ENCODE results near the genes H4C8 and H4C9.

GRCh38 chr6:26197377-26198099 lies 452 bp upstream of the H3C4 start:
- PRO-cap = bidirectional peak, plus-strand start at chr6:26197446, minus-strand start at chr6:26197286; bidirectional peak, plus-strand start at chr6:26197944, minus-strand start at chr6:26197961

- PRO-cap = bidirectional peak, plus-strand start at chr6:26198357, minus-strand start at chr6:26198241; bidirectional peak, plus-strand start at chr6:26198512, minus-strand start at chr6:26198430
Observed at GRCh38 chr6:26198100-26198700, 893 bp downstream of the H2AC7 start.

- PRO-cap = no peak
Observed at GRCh38 chr6:26249577-26250189, 752 bp downstream of the H3C7 start.

DNA sequence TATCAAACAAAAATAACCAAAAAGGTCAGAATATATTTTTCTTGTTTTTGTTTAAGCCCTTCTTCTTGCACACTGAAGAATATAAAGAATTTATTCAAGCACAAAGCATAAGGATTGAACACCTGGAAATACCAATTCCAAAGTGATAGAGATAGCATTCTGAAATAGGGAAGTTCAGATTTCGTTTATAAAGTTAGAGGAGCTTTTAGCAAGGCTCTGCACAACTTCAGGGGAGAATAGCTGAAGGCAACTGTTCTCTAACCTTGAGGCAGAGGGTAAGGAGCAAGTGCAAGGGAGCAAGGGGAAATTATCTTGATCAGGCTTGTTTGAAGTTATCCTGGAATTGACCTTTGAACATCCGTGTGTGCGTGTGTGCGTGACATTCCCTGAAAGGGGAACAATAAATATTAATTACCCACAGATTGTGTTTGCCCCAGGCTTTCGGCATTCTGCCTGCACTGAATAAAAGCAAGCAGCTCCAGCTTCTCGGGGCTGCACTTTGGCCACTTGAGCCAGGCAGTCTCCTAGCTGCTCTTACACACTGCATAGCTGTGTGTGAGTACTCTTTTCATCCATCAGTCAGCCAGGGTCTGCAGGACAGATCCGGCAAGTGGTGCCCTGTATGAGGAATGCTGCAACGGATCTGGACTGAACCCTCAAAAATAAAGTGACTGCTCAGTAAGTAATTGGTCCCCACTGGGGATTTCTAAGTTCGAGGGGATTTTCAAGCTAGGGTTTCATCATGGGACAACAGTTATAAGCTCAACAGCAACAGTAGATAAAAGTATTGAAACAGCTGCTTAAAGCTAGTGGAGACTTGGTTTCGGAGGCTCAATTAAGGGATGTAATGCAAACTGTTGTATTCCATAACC lies 5.8 kb downstream of the H2BC9 start:
- PRO-cap = no peak

DNA sequence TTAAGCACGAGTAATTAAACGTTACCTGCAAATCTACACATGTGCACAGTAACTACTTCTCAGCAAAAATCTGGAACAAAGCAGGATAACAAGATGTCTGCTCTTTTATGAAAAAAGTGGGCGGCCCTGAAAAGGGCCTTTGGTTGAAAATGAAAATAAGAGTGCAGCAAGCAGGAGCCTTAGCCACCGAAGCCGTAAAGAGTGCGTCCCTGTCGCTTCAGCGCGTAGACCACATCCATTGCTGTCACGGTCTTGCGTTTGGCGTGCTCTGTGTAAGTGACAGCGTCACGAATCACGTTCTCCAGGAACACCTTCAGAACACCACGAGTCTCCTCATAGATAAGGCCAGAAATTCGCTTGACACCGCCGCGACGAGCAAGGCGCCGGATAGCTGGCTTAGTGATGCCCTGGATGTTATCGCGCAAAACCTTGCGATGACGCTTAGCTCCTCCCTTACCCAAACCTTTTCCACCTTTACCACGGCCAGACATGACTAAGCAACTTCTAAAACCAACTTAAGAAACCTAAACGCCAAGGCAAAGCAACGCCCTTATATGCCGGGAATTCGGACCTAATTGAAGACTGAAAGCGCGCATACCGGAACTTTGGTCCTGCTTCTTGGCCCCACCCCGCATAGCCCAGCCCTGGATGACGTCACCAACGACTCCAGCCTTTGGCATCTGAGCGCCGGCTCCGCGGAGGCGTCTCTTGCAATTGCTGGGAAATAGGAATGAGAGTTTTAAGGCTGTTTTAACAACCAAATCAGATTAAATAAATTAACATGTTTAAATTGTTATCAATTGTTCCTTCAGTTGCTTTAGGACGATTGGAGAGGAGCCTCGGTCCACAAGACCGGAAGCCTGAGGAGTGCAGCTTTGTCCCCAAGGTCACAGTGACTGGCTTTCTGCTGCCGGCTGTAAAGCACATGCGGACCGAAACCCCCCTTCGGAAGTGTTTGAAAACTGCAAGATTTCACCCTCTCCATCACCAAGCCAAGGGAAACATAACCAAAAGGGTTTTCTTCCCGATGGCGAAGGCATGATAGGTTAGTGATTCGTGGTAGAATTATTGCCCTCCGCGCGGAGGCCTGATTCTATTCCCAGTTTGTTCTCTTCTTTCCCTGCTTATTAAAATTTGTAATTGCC lies at the start of gene H4C8:
H4C8 (minus strand) TSS at position 526 of the 1,145 bp plus-strand sequence.
- PRO-cap = bidirectional peak, plus-strand start at position 673 of the sequence, minus-strand start at position 526 of the sequence

GRCh38 chr6:26372584-26373334 lies 7.8 kb downstream of the BTN3A2 start:
- PRO-cap = no peak

- PRO-cap = no peak
Observed at GRCh38 chr6:26445452-26446196, 5.3 kb downstream of the BTN3A3 start.

- PRO-cap = no peak
Observed at GRCh38 chr6:26522489-26522752, 15.7 kb upstream of the HMGN4 start.

GRCh38 chr6:26534838-26535173 lies 3.4 kb upstream of the HMGN4 start:
- PRO-cap = bidirectional peak, plus-strand start at chr6:26535034, minus-strand start at chr6:26534910

DNA sequence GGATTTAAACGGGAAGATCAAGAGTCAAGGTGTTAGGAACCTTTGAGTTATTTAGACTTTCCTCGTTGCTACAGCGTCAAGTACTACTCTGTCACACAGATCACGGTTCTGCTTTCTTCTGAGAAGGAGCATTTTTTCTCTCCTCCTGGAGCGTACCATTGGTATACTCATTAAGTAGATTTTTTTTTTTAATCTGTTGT lies 17.4 kb downstream of the HMGN4 start:
- PRO-cap = no peak

DNA sequence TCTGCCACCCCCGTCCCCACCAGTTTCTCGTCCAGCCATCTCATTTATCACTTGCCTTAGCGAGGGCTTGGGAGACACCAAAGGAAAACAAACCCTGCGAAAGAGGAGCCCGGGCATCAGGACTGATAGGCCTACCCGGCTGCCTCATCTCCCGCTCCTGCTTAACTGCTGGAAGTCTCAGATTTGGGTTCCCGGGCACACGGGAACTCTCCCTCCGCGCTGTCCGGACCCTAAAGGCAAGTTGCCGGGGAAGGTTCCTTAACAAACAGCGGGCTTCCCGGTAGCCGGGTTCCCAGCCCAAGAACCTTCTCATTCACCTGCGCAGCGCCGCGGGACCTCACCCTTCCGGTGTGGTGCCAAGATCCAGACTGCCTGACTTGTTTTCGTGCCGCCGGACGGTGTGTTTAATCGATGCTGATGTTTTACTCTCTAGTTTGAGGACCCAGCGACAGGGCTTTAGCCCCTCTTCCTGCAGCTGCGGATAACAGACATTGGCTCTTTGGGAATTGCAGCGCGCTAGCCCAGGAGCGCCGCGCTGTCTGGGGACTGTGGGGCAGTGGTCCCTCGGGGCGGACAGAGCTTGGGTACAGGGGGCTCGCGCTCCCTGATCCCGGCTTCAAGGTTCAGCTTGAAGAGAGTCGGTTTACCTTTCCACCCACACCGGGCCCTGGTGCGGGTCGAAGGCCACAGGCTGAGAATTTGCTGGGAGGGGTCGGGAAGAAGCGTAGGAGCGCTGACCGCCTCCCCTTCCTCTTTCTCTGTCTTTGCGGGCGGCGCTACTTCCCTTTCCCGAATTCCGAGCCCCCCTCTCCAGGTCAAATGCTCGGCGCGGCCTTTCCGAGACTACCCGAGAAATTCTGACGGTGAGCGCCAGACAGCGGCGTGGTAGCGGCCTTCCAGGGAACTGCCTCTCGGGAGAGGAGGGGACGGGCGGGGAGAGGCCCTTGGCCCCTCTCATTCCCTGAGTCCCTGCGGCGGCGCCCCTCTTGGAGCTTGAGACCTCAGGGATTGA lies 17.1 kb downstream of the ABT1 start:
- PRO-cap = no peak

DNA sequence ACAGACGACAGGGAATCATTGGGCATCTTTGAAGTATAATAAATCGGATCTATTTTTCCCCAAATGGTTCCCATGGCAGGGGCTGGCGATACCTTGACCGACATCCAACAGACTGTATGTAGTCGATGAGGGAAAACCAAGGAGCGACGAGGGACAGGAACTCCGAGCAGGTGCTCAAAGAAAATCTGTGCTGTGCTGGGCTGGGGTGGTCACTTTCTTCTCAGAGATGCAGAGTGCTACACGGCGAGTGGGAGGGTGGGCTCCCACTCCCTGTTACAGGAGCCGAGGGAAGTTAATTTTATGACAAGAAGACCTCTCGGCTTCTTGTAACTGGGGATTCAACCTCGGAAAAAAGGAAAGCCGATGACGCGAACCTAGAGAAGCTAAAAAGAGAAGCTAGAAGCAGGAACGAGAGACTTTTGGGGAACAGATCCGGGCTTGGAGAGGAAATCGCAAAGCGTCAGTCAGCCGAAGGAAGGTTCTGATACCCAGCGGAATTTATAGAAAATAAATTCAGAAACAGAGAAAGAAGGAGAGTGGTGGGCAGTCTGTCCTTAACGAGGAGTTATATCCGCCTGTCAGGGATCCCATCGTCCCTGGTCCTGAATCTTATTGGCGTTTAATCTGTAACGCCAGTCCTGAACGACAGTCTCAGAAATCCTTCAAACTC lies 84.5 kb upstream of the ZNF322 start:
- PRO-cap = no peak

GRCh38 chr6:26770954-26771233 lies 111.3 kb upstream of the ZNF322 start:
- PRO-cap = no peak

- PRO-cap = no peak
Observed at GRCh38 chr6:27049972-27050511, 82.6 kb downstream of the H2BC11 start.

DNA sequence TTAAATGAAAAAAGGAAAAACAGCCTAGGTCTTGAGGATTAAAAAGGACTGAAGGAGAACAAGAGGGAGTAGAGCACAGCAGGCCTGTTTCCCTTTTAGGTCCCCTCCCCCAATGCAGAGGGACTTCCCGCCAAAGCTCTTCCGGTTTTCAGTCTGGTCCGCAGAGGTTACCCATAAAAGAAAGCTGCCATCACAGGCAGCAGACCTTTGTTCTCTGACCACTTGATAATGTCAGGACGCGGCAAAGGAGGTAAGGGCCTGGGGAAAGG lies at the start of gene H4C9:
H4C9 (plus strand) TSS at position 202 of the 269 bp plus-strand sequence.
- PRO-cap = bidirectional peak, plus-strand start at position 202 of the sequence, minus-strand start at position 70 of the sequence

- PRO-cap = no peak
Observed at GRCh38 chr6:27176041-27176603, 29.2 kb downstream of the H2AC12 start.

- PRO-cap = no peak
Observed at GRCh38 chr6:27318931-27319383, 6.9 kb upstream of the POM121L2 start.

DNA sequence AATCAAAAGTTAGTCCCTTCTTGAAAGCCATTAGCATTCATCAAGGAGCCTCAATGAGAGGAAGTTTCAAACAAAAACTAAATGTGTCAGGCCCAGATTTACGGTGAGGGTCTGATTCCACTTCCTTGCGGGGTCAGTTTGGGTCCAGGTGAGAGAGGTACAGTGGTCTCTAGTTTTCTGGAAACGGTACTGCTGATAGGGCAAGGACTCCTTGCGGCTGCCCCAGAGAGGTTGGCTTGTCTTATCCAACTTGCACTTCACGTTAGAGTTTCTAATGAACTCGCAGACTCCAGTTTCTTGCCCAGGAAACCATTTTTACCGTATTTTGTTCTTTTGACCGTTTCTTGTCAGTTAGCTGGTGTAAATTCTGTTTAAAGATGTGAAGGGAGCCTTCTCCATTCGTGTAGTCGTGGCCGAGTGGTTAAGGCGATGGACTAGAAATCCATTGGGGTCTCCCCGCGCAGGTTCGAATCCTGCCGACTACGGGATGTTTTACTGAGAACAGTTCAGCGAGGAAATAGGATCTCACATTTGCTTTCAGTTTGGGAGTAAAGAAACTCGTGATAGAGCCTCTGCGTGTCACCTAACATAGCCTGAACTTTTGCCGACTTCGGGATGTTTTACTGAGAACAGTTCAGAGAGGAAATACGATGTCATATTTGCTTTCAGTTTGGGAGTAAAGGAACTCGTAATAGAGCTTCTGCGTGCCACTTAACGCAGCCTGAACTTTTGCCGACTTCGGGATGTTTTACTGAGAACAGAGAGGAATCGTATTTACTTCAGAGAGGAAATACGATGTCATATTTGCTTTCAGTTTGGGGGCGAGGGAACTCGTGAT lies 5.7 kb upstream of the ZNF184 start:
- PRO-cap = bidirectional peak, plus-strand start at position 402 of the sequence, minus-strand start at position 327 of the sequence; bidirectional peak, plus-strand start at position 528 of the sequence, minus-strand start at position 419 of the sequence; bidirectional peak, plus-strand start at position 801 of the sequence, minus-strand start at position 770 of the sequence

DNA sequence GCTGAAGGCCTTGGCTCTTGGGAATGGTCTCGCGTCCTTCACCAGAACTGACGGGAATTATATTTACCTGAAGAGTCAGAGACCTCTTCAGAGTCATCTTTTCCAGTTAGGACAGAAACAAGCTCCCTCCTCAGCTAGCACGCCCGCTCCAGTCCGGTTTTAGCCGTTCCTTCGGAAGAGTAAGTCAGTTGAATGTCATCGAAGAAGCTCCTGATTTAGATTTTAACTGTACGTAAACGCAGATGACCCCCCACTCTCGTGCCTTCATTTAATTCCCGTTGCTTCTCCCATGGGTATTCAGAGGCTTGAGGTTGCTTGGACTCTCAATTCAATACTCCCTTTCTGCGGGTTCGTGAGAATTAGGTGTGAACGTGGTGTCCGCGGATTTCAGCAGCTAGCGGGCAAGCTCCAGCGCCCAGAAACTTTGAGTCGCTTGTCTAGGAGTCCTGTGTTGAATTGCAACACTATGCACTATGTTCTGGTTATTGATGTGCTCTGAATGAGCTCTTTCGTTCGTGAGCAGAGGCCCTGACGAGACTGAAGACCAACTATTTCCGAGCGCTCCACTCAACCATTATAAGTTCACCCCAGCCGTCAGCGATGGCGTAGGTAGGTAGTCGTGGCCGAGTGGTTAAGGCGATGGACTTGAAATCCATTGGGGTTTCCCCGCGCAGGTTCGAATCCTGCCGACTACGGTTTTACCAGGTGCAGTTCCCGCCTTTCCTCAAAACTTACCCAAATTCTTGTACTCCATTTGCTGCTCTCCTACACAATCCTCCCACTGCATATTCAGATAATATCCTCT lies 72.4 kb upstream of the ZNF184 start:
- PRO-cap = no peak

- PRO-cap = no peak
Observed at GRCh38 chr6:27575954-27576244, 103.0 kb upstream of the ZNF184 start.

Measured in NALM6 (cell line).